CMK (cell line): ENCODE measurements around a stretch of chr7.

- RRBS: no CpG with 5 or more reads among the region's 60 CpGs
These were observed 14.2 kb downstream of the MOSPD3 start for GRCh38 chr7:100626084-100627433.

GRCh38 chr7:100640917-100641456 lies 365 bp downstream of the TFR2 start:
- RRBS: no CpG with 5 or more reads among the region's 13 CpGs

GRCh38 chr7:100676422-100676896 lies 2.9 kb downstream of the GNB2 start:
- RRBS: no CpG with 5 or more reads among the region's 16 CpGs

- RRBS: 2% methylated on average over 20 of the region's 65 CpGs
These were observed 545 bp downstream of the EPHB4 start for GRCh38 chr7:100826624-100827332.

GRCh38 chr7:100829199-100829857 lies 2.0 kb upstream of the EPHB4 start:
- RRBS: 2% methylated on average over 6 of the region's 21 CpGs

- RRBS: no CpG with 5 or more reads among the region's 35 CpGs
These were observed 1.9 kb upstream of the UFSP1 start for GRCh38 chr7:100891111-100892102.

GRCh38 chr7:100955971-100956916 lies 6.9 kb downstream of the MUC3A start:
- RRBS: no CpG with 5 or more reads among the region's 6 CpGs

DNA sequence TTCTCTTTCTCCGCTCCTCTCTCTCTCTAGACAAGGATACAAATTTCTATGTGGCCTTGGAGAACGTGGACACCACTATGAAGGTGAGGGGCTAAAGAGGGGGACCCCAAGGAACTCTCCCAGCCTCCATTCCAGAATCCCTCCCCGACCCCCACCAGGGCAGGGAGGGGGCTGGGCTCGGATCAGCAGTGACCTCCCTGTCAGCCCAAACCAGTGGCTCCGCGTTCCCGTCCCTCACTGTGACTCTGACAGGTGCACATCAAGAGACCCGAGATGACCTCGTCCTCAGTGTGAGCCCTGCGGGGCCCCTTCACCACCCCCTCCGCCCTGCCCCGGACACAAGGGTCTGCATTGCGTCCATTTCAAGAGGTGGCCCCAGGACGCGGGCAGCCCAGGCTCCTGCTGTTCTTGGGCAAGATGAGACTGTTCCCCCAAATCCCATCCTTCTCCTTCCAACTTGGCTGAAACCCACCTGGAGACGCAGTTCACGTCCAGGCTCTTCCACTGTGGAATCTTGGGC lies 2.4 kb upstream of the MUC12 start:
- RRBS: no CpG with 5 or more reads among the region's 17 CpGs

GRCh38 chr7:101018465-101019101 lies 1.3 kb upstream of the MUC17 start:
- RRBS: 48% methylated on average over 7 of the region's 13 CpGs

GRCh38 chr7:101089390-101090151 lies 4.3 kb downstream of the TRIM56 start:
- RRBS: 97% methylated on average over 5 of the region's 22 CpGs

DNA sequence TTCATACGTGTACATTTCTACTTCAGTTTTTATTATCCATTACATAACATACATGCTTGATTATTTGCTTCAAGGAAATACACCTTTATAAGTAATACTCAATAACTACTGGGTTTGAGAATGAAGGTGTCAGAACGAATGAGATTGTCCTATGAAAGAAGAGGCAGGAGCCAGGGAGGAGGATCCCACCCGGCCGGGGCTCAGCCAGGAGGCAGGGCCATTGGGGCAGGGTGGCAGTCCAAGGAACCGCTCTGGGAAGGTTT lies 9.1 kb downstream of the TRIM56 start:
- RRBS: no CpG with 5 or more reads among the region's 5 CpGs

DNA sequence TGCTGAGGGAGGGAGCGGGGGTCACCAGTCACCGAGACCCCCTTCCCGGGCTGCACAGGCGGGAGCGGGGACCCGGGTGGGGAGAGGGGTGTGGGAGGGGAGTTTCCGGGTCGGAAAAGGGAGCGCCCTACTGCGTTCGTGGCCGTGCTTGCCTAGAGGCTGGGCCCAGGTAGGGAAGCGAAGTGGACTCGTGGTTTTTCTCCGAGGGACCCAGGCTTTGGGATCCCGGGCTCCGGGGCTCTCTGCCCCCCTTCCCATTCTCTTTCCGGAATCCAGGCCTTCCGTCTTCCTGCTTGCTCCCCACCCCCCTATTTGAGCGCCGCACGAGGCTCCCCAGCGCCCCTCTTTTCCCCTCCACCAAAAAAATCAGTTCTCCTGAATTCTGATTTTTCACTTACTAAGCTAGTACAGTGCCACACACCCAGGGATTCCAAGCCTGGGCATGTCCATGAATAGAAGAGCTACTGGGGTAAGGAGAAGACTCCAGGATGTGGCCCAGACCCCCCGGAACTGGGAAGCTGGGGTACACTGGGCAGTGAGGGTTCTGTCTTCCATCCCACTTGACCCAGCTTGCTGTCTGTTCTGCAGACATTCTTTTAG lies 684 bp downstream of the AP1S1 start:
- RRBS: 0% methylated on average over 7 of the region's 24 CpGs

DNA sequence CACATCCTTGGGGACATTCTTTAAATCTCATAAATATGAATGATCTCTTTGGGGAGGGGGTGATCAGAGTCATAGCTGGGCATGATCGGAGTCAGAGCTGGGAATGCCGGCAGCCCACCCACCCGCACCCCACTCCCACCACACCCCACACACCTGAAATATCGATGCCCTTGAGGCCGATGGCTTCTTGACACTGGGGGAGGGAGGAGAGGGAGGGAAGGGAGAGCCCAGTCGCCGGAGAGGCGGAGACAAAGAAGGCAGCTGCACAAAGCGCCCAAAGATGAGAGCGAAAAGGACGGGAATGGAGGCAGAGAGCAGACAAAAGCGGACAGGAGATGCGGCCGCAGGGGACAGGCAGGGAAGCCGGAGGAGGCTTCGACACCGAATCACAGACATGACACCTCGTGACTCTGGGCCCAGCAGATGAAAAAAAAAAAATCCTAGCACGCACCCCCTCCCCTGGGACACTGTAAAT lies 1.1 kb downstream of the NAT16 start:
- RRBS: 100% methylated on average over 2 of the region's 19 CpGs

GRCh38 chr7:101299881-101300653 lies 21.5 kb downstream of the IFT22 start:
- RRBS: 78% methylated on average over 4 of the region's 53 CpGs

GRCh38 chr7:101401867-101402612 lies 39.4 kb downstream of the COL26A1 start:
- RRBS: 58% methylated on average over 4 of the region's 18 CpGs

DNA sequence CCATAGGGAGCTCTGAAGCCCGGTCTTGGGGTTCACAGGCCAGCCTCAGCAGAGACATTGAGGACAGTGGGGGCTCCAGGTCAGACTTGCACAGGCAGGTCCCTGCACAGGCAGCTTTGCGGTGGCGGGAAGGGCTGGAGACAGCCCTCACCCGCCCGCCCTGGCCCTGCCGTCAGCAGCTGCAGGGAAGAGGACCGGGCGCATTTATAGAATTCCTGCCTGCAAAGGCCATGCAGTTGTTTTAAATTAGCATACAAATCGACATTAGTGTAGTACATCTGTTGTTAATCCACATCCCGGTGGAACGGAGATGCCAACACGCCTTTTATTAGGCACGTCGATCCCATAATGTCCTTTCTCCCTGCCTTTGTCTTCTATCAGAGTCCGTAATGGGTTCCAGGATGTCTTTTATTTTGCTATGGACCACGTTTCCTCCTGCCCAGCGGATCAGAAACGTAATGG lies 123.7 kb downstream of the COL26A1 start:
- RRBS: 86% methylated on average over 3 of the region's 18 CpGs

GRCh38 chr7:101688215-101688606 lies 59.1 kb upstream of the MYL10 start:
- RRBS: 1% methylated on average over 17 of the region's 33 CpGs

DNA sequence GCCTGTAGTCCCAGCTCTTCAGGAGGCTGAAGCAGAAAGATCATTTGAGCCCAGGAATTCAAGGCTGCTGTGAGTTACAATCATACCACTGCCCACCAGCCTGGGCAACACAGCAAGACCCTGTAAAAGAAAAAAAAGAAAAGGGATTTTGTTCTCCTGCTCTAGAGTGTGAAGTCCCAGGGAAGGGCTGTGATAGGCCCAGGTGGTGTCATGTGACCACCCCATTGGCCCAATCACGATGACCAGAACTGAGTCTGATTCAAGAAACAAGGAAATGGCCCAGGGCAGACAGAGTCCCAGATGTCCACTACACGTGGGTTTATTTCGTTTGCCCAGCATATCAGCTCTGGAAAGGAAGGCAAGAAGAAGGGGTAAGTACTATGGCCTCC lies 81.4 kb upstream of the CUX1 start:
- RRBS: no CpG with 5 or more reads among the region's 3 CpGs

GRCh38 chr7:101743050-101744075 lies 74.1 kb upstream of the CUX1 start:
- RRBS: 2% methylated on average over 13 of the region's 66 CpGs

- RRBS: no CpG with 5 or more reads among the region's 20 CpGs
These were observed 51.3 kb downstream of the CUX1 start for GRCh38 chr7:101868511-101869303.